Measurements from ENCODE around the genes CPA1 and MEST.

- PRO-cap: no peak
- RAMPAGE, long total RNA, 4 experiments: no peak in any of the 4 experiments
Observed at GRCh38 chr7:129950157-129950964, 2.4 kb downstream of the UBE2H start.

- PRO-cap: no peak
- RAMPAGE, long total RNA, 4 experiments: no peak in any of the 4 experiments
Observed at GRCh38 chr7:130059414-130060007, 8.3 kb upstream of the ZC3HC1 start.

GRCh38 chr7:130099092-130099744, 28.9 kb downstream of the KLHDC10 start:
- PRO-cap: no peak
- RAMPAGE, long total RNA, 4 experiments: start-site peak on the plus strand in 1 of 4 experiments, at chr7:130099347-130099452 at its widest, 10 reads per replicate

DNA sequence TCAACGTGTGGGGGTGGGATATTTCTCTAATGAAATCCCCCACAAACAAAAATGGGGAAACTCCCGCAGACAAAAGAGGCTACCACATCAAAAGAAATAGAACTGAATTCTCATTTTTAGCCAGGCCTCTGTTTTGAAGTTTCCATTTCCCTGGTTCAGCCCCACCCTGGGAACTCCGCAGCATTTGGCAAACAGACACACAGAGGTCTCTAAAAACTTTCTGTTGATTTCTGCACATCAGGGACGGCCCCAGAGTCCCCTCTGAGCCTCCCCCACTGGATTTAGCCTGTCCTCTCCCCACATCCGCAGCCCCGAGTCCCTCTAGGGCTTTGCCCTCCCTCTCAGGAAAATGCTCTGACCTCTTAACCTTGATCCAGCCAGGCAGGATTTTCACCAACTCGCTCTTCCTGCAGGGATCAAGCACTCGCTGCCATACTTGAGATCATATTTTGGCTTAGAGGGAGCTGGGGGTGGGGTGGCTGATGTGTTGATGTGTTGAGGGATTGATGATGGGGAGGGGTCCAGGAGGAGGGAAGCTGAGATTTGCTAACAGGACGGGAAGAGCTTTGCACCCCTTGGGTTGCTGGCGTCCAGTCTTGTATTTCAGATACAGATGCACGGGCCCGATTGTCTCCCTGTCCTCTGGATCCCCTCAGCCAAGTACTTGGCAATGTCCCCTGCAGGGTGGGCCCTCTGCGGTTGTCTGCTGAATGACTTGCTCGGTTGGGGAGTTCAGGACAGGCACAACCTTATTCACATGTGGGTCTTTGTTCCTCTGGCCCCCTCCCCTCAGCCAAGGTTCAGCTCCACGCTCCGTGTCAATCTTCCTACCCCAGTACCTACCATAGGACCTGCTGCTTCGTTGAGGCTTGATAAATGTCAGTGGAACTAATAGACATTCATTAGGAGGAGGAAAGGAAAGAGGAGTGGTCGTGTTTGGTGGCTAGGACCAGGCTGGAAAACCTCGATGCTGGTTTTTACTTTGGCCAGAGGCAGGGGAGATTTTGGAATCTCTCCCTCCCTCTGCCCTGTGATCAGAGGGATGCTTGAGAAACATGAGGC, 6.9 kb downstream of the CPA5 start:
- PRO-cap: no peak
- RAMPAGE, long total RNA, 4 experiments: no peak in any of the 4 experiments

GRCh38 chr7:130379418-130380638, at the start of gene CPA1:
Gene CPA1 (plus strand): TSS chr7:130380494.
- PRO-cap: no peak
- RAMPAGE, long total RNA, 4 experiments: no peak in any of the 4 experiments

GRCh38 chr7:130488829-130489705, 2.8 kb upstream of the MEST start:
- PRO-cap: no peak
- RAMPAGE, long total RNA, 4 experiments: no peak in any of the 4 experiments

DNA sequence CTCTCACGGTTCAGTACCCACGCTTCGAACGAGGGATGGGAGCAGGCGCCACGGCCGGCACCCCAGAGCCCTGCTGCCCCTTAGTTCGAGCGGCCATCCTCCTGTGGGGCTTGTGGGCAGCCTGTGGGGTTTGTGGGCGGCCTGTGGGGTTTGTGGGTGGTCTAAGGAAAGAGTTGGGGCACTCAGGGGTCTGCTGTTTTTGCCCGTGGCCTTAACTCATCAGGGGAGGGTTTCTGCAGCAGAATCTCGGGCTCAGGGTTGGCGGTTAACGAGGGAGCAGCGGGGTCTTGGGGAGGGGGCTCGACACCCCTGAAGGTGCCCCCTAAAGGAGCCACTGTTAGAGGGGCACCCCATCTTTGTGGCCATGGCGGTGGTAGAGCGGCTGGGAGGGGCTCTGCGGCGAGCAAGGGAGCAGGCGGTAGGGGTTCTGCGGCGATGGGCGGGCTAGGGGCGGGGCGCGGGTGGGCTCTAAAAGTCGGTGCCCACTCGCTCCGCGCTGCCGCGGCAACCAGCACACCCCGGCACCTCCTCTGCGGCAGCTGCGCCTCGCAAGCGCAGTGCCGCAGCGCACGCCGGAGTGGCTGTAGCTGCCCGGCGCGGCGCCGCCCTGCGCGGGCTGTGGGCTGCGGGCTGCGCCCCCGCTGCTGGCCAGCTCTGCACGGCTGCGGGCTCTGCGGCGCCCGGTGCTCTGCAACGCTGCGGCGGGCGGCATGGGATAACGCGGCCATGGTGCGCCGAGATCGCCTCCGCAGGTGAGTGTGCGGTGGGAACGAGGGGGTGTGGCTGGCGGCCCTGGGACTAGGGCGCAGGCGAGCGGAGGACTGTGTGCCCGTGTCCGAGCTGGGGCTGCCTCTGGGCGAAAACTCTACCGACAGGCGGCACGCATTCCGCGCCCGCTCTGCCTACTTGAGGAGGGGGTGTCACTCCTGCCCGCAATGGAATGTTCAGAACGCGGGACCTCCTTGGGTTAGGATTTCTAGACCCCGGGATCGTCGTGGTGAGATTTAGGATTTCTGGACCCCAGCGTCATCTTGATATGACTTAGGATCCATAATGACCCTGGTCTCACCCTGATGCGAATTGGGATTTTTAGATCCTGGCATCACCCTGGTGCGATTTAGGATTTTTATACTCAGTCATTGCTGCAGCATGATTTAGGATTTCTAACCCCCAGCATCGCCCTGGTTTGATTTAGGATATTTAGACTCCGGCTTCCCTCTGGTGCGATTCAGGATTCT, at the start of gene MEST:
Gene MEST, plus strand, starts transcription at position 498 of the 1,238 bp plus-strand sequence.
- PRO-cap: no peak
- RAMPAGE, long total RNA, 4 experiments: no peak in any of the 4 experiments

DNA sequence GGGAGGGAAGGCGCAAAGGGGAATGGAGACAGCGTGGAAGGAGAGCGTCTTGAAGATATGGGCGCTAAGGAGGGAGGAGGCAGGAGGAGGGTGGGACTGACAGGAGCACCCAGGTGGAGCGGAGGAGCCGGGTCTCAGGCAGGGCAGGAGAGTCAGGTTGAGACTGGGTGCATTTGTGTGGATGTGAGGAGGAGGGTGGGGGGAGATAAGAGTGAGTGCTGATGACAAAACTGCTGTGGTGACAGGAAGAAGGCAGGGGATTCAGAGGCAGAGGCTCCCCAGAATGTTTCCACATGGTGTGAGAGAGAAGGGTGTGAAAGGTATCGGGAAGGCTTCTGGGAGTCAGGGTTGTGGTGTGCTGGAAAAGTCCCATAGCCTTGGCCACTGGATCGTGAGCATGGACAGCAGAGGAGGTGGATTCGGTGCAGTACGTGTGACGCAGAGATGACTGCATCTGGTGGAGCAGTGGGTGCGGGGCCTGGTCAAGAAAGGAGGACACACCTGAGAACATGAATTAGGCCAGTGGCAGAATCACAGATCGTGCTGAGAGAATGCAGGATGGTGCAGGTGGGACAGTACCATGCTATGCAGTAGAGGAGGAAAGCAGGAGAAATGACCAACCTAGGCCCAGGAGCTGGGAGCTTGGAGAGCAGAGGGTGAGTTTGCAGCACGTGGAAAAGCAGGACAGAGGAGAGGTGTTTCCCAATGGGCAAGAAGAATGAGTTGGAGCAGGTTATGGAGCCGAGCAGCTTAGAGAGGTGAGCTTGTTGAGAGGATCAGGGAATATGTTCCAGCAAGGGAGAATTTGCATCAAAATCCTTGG, 40.7 kb downstream of the MEST start:
- PRO-cap: no peak
- RAMPAGE, long total RNA, 4 experiments: no peak in any of the 4 experiments

- PRO-cap: no peak
- RAMPAGE, long total RNA, 4 experiments: no peak in any of the 4 experiments
Observed at GRCh38 chr7:130533289-130534206, 41.7 kb downstream of the MEST start.

- PRO-cap: no peak
- RAMPAGE, long total RNA, 4 experiments: no peak in any of the 4 experiments
Observed at GRCh38 chr7:130876614-130876998, 142.6 kb upstream of the KLF14 start.

DNA sequence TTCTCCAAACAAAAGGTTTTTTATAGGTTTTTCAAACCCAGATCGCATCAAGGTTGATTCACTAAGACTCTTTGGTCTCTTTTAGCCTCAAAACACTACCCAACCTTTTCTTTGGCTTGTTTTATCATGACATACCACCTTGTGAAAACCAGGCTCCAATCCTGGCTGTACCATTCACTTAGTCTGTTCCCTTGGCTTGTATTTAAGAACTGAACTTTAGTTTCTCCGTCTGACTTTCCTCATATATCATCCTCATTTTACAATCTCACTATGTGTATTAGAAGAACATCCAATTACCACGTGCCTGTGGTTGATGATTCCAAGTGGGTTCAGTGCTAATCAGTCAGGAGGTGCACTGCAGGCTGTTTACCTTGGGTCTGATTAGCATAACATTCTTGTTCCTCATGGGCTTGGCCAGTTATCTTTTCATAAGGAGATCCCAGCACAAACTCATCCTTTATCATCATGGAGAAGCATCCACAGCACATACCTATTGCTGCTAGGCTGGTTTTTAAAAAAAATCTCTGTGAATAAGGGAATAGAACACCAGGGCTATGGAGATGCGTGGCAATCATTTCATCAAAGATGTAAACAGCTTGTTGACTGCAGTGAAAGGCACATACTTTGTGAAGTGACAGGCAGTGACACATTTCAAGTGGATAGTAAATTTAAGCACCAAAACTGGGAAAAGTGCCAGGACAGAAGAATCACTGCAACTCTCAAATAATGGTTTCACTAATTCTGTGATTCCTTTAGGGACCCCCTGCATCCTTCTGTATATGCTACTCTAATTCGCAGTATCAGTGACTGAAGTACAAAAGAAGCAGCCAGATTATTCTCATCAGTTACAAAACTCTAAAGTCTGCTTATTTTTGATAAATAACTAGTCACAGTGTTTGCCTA, 145.0 kb upstream of the KLF14 start:
- PRO-cap: no peak
- RAMPAGE, long total RNA, 4 experiments: no peak in any of the 4 experiments

GRCh38 chr7:130922681-130923104, 188.7 kb upstream of the KLF14 start:
- PRO-cap: no peak
- RAMPAGE, long total RNA, 4 experiments: no peak in any of the 4 experiments

GRCh38 chr7:130943214-130944420, 209.6 kb upstream of the KLF14 start:
- PRO-cap: no peak
- RAMPAGE, long total RNA, 4 experiments: no peak in any of the 4 experiments

DNA sequence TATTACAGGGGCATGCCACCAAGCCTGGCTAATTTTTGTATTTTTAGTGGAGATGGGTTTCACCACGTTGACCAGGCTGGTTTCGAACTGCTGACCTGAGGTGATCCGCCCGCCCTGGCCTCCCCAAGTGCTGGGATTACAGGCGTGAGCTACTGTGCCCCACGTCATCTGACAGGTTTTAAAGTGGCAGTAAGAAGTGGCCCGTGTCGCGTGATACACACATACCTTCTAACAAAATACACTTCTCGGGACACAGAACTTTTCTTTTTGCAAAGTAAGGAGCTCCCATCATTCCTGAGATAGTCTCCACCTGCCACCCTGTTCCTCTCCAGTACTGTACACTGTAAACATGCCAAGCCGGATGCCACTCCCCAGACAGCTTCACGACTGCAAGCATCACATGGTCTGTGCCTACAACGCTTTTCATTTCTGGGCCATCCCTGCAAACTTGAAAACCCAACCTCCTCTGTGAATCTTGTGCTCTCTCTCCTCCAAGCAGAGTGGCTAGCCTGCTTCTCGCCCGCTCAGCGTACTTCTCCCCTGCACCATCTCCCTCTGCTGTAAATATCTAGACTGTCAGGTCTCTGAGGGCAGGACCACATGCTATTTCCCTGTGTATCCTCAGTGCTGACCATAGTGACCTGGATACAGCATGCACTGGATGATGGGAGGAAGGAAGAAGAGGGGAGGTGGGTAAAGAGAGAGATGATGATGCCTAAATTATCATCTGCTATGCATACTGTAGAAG, 256.4 kb upstream of the KLF14 start:
- PRO-cap: no peak
- RAMPAGE, long total RNA, 4 experiments: no peak in any of the 4 experiments

- PRO-cap: no peak
- RAMPAGE, long total RNA, 4 experiments: no peak in any of the 4 experiments
Observed at GRCh38 chr7:131028674-131029408, 294.8 kb upstream of the KLF14 start.

DNA sequence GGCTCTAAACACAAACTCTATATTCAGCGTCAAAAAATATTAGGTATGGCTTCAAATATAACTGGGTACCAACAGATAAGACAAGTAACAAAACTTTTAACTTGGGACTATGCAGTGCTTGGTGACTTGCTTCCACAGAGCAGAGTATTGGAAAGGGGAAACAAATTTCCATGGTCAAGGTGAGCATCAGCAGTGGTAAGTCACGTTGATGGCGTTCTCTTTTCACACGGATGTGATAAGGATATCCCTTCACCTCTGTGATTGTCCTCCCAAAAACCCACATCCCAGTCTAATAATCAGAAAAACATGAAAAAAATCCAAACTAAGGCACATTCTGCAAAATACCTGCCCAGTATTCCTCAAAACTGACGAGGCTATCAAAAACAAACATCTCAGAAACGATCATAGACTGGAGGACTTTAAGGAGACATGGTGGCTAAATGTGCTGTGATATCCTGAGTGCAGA, 294.2 kb upstream of the MKLN1 start:
- PRO-cap: no peak
- RAMPAGE, long total RNA, 4 experiments: no peak in any of the 4 experiments

DNA sequence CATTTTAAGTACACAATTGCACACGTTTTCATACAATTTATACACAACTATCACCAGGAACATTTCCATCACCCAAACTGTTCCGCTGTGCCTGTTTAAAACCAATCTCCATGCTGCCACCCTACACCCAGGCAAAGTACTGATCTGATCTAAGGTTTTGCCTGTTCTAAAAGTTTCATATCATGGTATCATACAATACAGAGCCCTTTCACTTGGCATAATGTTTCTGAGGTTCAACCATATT, 282.9 kb upstream of the MKLN1 start:
- PRO-cap: no peak
- RAMPAGE, long total RNA, 4 experiments: no peak in any of the 4 experiments

DNA sequence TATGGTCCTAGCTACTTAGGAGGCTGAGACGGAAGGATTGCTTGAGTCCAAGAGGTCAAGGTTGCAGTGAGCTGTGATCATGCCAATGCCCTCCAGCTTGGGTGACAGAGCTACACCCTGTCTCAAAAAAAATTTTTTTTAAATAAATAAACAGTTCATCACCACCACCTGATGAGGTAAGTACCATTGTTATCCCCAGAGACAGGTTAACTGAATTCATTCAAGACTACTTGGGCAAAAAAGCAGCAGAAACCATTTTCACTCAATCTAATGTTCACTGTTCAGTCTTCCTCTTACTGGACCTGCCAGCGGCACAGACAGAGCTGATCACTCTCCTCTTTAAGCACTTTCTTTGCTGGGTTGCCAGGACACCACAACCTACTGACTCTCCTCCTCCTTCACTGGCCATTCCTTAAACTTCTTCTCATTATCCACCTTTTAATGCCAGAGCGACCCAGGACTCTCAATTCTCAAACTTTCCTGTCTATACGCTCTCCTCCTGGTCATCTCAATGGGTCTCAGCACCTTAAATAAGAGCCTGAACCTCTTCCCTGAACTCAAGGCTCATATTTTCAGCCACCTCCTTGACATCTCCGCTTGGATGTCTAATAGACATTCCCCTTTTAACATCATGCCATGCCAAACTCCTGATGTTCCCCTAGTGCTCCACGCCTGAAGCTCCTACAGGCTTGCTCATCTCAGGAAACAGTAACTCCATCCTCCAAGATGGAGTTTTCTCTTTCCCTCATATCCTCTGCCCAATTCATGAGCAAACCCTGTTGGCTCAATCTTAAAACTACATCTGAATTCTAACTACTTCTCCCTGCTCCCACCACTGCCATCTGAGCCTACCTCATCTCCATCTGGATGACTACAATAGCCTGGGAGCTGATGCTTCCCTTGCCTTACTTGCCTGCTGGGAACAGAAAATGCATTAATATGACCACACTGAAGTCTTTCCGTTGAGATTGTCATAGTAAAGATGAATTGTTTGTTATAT, 272.0 kb upstream of the MKLN1 start:
- PRO-cap: no peak
- RAMPAGE, long total RNA, 4 experiments: start-site peak on the minus strand in 2 of 4 experiments, centred at position 758 of the sequence, 10 to 33 reads per replicate

DNA sequence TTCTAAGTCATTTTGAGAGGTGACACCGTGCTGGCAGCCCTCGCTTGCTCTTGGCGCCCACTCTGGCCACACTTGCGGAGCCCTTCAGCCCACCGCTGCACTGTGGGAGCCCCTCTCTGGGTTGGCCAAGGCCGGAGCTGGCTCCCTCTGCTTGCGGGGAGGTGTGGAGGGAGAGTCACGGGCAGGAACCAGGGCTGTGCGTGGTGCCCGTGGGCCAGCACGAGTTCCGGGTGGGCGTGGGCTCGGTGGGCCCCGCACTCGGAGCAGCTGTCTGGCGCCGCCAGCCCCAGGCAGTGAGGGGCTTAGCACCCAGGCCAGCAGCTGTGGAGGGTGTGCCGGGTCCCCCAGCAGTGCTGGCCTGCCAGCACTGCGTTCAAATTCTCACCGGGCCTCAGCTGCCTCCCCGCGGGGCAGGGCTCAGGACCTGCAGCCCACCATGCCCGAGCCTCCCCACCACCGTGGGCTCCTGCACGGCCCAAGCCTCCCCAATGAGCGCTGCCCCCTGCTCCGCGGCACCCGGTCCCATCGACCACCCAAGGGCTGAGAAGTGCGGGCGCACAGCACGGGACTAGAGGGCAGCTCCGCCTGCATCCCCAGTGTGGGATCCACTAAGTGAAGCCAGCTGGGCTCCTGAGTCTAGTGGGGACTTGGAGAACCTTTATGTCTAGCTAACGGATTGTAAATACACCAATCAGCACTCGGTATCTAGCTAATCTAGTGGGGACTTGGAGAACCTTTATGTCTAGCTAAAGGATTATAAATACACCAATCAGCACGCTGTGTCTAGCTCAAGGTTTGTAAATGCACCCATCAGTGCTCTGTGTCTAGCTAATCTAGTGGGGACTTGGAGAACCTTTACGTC, 268.9 kb upstream of the MKLN1 start:
- PRO-cap: no peak
- RAMPAGE, long total RNA, 4 experiments: no peak in any of the 4 experiments

GRCh38 chr7:131076509-131077411, 250.9 kb upstream of the MKLN1 start:
- PRO-cap: no peak
- RAMPAGE, long total RNA, 4 experiments: no peak in any of the 4 experiments

All from suprapubic skin (tissue), 4 donors.